ENCODE data around the genes LIPG and SMAD4.

- PRO-cap = bidirectional peak, plus-strand start at chr18:48790593, minus-strand start at chr18:48790395
Observed at GRCh38 chr18:48789853-48791312, 160.4 kb downstream of the SMAD7 start.

DNA sequence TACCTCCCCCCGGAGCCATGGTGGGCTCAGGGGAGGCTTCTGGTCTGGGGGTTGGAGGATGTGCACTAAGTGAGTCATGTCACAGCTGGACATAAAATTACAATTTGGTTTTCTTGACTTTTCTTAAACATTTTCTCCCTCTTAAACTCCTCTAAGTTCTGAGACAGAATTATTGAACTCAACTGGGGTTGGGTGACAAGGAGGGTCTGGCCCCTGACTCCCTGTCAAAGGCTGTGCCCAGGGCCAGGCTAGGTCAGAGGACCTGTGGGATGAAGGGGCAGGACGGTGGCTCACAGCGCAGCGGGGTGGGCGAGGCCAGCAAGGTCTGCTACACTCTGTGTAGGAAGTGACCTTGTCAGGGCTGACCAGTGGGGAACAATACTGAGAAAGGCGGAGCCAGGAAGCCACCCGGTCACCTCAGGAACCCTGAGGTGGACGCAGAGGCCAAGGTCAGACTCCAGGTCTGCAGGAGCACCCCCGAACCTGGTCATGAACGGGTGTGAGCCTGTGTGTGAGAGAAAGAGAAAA lies 72.4 kb downstream of the SMAD7 start:
- PRO-cap = bidirectional peak, plus-strand start at position 407 of the sequence, minus-strand start at position 292 of the sequence

DNA sequence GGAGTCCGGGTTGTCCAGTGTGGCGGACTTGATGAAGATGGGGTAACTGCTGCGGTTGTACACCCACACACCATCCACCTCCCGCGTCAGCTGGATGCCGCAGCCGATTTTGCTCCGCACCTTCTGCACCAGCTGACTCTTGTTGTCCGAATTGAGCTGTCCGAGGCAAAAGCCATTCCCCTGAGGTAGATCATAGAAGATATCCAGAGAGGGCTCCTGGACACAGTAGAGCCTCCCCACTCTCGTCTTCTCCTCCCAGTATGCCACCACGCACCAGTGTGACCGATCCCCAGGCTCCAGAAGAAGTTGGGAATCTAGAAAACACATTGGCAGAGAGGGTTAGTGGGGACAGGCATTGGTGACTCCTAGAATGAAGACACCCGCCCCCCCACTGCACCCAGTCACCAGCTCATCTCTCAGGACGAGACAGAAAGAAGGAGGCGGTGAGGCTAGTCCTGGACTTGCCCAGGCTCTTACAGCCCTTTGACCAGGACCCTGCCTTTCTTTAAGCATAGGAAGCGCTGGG lies 29.1 kb downstream of the SMAD7 start:
- PRO-cap = no peak

- PRO-cap = unidirectional peak, plus-strand start at chr18:48939532
Observed at GRCh38 chr18:48938803-48940081, 11.5 kb downstream of the SMAD7 start.

- PRO-cap = no peak
Observed at GRCh38 chr18:48945391-48945869, 5.3 kb downstream of the SMAD7 start.

DNA sequence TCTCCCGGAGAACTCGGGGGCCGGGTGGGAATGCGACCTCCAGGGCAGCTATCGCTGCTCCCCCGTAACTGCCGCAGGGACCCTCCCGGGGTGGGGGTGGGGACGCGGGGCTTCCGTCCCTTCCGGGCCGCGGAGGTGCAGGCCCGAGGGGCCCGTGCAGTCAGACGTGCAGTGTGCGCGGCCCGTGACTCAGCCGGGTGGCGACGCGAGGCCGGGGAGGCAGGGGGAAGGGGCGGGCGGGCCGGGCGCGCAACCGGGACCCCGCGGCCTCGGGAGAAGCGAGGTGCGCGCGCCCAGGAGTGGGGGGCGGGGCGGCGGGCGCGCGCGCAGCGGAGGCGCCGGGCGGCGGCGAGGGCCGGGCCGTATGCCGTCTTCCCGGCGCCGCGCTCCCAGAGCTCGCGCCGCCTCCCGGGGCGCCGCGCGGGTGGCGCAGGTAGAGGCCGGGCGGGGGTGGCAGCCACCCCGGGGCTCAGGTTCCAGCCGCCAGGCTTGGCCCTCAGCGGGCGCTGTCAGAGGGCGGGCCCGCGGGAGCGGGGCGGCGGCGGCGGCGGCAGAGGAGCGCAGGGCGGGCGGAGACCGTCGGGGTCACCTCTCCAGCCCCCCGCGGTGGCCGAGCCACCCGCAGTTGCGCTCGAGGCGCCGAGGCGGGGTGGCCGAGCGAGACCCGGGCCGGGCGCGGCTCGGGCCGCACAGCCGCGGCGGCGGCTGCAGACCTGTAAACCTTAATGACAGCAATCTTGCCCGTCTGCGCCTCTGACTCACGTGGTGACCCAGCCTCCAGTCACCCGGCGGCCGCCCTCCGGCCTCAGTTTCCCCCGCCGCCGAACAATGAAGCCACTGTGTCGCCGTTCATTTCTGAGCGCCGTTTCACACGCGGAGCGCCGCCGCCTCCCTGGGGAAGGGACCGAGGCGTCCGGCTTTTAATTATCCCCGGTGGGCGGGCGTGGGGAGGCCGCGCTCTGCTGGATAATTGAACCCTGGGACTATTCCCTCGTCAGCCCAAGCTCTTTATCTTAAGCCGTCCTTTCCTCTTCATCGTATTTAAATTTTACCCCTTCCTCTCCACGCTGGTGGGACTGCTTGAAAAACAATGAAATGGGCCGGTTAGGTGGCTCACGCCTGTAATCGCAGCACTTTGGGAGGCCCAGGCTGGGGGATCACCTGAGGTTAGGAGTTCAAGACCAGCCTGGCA lies 25.3 kb upstream of the SMAD7 start:
- PRO-cap = bidirectional peak, plus-strand start at position 140 of the sequence, minus-strand start at position 191 of the sequence; bidirectional peak, plus-strand start at position 512 of the sequence, minus-strand start at position 400 of the sequence; unidirectional peak, minus-strand start at position 727 of the sequence; unidirectional peak, minus-strand start at position 894 of the sequence

- PRO-cap = unidirectional peak, minus-strand start at chr18:49491347
Observed at GRCh38 chr18:49491102-49491569, 1.1 kb downstream of the RPL17 start.

DNA sequence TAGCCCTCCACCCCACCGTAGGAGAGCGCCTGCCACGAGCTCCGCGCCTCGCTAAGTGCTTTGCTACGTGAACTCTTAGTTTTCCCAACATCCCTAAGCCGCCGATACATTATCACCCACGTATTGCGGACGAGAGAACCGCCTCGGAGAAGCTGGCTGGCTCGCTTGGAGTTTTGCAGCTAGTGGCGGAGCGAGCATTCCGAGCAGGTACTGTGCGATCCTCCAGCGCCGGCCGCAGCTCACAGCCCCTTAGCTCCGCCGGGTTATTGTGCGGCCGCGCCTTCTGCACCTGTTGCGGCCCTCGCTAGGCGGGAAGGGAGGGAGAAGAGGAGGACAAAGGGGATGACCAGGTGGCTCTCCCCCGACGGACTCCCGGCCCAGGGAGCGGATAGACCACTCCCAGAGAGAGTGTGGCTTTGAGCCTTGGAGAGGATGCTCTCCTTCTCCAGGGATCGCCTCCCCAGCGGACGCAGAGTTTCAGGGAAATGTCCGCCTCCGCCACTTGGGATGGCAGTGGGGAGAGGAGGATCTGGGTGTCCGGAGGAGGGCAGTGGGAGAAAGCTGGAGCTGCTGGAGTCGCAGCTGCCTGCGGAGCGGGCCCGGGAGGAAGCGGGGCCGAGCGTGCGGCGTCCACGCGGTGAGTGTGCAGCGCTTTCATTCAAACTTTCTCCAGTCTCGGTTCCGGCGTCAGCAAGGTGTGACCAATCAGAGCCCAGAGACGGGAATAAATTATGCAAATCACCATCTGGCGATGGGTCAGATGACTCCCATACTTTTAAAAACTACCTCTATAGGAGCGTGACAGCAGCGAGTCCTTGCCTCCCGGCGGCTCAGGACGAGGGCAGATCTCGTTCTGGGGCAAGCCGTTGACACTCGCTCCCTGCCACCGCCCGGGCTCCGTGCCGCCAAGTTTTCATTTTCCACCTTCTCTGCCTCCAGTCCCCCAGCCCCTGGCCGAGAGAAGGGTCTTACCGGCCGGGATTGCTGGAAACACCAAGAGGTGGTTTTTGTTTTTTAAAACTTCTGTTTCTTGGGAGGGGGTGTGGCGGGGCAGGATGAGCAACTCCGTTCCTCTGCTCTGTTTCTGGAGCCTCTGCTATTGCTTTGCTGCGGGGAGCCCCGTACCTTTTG lies at the start of gene LIPG:
LIPG (plus strand) TSS at position 804 of the 1,131 bp plus-strand sequence.
- PRO-cap = no peak

- PRO-cap = no peak
Observed at GRCh38 chr18:49878787-49879289, 65.5 kb upstream of the ACAA2 start.

- PRO-cap = no peak
Observed at GRCh38 chr18:49966970-49967663, 153.8 kb upstream of the ACAA2 start.

DNA sequence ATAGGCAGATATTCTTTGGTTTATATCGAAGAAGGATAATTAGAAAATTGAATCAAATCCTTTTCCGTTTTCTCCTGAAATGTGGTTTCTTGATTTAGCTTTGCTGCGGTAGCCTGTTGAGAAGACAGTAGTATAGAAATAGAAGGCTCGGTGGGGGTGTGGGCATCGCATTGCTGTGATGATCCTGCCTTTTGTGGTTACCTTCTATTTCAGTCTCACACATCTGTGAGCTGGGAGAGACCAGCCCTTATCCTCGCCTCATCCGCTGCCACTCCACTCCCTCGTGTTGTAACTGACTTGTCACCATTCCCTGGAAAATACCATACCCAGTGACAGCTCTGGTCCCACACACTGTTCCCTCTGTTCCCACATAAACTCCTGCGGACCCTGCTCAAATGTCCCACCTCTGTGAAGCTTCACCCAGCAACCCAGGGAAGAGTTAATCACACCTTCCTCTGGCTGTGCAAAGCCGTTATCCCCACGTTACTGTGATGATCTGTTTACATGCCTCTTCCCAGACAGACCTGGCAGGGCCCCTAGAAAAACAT lies 114.4 kb downstream of the MAPK4 start:
- PRO-cap = bidirectional peak, plus-strand start at position 212 of the sequence, minus-strand start at position 134 of the sequence

DNA sequence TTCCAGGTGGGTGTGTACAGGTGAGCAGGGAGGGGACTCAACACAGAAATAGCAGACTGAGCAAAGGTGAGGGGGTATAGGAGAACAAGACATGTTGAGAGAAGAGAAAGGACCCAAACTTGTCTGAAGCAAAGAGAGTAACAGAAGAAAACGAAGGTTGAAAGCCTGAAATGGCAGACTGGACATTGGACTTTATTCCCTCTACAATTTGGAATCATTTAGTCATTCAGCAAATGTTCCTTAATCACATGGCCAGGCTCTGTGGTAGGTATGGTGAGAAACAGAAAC lies 23.3 kb downstream of the MRO start:
- PRO-cap = no peak

DNA sequence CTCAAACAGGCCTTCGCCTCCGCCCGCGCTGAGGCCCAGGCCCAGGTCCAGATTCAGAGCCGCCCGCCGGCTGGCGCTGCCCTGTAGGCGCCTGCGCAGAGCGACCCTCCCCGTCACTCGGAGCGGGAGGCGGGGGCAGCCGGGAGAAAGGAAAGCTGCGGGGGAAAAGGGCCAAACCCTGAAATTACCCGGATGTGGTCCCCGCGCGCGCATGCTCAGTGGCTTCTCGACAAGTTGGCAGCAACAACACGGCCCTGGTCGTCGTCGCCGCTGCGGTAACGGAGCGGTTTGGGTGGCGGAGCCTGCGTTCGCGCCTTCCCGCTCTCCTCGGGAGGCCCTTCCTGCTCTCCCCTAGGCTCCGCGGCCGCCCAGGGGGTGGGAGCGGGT lies at the start of gene SMAD4:
SMAD4 (plus strand) TSS at position 212 of the 387 bp plus-strand sequence.
- PRO-cap = bidirectional peak, plus-strand start at position 218 of the sequence, minus-strand start at position 72 of the sequence

DNA sequence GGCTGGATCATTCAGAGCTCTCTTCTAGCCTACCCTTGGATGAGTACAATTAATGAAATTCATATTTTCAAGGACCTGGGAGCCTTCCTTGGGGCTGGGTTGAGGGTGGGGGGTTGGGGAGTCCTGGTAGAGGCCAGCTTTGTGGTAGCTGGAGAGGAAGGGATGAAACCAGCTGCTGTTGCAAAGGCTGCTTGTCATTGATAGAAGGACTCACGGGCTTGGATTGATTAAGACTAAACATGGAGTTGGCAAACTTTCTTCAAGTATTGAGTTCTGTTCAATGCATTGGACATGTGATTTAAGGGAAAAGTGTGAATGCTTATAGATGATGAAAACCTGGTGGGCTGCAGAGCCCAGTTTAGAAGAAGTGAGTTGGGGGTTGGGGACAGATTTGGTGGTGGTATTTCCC lies 54.4 kb downstream of the SMAD4 start:
- PRO-cap = no peak

DNA sequence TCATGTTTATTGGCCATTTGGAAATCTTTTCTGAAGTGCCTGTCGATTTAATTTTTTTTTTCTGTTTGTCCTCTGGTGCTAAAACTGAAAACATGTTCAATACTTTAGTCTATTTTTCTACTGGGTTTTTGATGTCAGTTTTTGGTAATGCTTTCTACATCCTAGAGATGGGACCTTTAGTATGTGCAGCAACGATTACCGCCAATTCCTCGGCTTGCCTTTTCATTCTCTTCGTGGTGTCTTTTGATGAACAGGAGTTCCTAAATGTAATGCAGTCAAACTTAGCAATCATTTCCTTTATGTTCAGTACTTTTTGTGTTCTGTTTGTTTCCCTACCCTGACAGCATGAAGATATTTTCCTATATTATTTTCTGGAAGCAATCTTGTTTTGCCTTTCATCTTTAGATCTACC lies 55.9 kb downstream of the MEX3C start:
- PRO-cap = no peak

- PRO-cap = no peak
Observed at GRCh38 chr18:51194462-51195059, 2.9 kb downstream of the MEX3C start.

- PRO-cap = no peak
Observed at GRCh38 chr18:51211738-51212204, 14.3 kb upstream of the MEX3C start.

- PRO-cap = no peak
Observed at GRCh38 chr18:54164475-54164851, 60.0 kb downstream of the MBD2 start.

- PRO-cap = no peak
Observed at GRCh38 chr18:54607303-54608119, 16.5 kb downstream of the DYNAP start.

DNA sequence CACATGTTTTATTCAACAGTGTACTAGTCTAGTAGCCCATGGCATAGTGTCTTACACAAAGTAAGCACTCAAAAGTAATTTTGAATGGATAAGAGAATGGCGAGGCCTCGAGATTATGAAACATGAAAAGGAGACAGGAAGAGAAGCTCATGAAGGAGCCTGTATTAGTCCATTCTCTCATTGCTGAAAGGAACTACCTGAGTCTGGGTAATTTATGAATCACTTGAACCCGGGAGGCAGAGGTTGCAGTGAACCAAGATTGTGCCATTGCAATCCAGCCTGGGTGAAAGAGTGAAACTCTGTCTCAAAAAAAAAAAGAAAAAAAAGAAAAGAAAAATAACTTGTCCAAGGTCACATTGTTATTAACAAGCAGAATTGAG lies 83.6 kb downstream of the DYNAP start:
- PRO-cap = no peak